Pericardium (tissue), 1 donor: ENCODE results near the genes ST7L, MOV10 and LRIG2.

DNA sequence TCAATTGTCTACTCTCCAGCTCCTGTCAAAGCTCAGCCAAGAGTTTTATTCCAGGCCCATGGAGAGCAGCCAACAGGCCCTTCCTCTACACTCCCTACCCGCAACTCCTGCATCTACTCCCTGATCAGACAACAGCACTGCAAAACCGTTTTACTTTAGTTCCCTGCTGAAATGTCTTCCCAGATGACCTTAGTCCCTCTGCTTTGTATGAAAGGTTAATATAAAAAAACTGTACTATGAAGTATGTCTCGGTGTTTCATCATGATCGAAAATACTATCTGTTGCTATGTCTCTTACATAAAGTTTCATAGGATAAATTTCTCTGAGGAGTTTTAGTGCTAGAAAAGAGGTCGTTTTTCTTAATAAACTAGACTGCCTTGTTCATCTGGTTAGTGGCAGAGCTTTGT is 6.7 kb upstream of the ADORA3 start:
- RRBS, result no CpG with 5 or more reads among the region's 5 CpGs

GRCh38 chr1:111603823-111604436 is 15.7 kb upstream of the RAP1A start:
- RRBS, result no CpG with 5 or more reads among the region's 4 CpGs

- RRBS, result no CpG with 5 or more reads among the region's 8 CpGs
These were observed 1.3 kb downstream of the RAP1A start for GRCh38 chr1:111620671-111621422.

- RRBS, result no CpG with 5 or more reads among the region's 4 CpGs
These were observed 8.5 kb downstream of the RAP1A start for GRCh38 chr1:111627914-111628638.

- RRBS, result 1% methylated on average over 4 of the region's 7 CpGs
These were observed 1.9 kb upstream of the KCND3 start for GRCh38 chr1:111991351-111991742.

DNA sequence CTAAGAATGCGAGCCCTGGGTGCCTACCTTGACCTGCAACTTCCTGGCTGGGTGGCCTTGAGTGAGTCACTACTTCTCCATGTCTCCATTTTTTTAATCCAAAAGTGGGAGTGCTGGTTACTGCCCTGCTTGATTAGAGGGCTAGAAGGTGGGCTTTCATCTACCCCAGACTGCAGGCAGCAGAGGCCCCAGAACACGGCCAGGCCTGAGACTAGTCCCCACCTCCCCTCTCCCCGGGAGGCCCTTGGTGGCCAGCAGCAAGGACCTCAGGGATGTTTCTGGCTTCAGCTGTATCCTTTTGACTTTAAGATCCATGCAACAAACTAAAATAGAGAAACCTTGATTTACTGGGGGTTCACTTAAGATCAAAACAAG is 67.4 kb upstream of the KCND3 start:
- RRBS, result no CpG with 5 or more reads among the region's 3 CpGs

DNA sequence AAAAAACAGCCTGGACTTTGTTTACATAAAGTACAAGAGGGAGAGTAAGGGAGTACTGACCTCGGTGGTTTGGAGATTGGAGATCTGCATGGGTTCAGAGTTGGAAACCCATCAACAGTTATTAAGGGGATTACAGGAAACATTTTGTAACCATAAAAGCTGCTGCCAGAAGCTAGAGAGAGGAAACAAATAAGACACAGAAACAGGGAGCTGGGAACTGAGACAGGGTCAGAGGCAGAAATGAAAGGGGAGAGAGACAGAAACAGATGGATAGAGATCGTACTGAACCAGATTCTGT is 131.4 kb upstream of the CTTNBP2NL start:
- RRBS, result no CpG with 5 or more reads among the region's 2 CpGs

- RRBS, result no CpG with 5 or more reads among the region's 4 CpGs
These were observed 7.7 kb upstream of the CTTNBP2NL start for GRCh38 chr1:112388290-112388651.

- RRBS, result 3% methylated on average over 5 of the region's 55 CpGs
These were observed at the start of gene ST7L for GRCh38 chr1:112618577-112619574. TSS of gene ST7L (minus strand) at chr1:112619141.

- RRBS, result no CpG with 5 or more reads among the region's 1 CpG
These were observed 5.7 kb upstream of the MOV10 start for GRCh38 chr1:112668744-112669212.

- RRBS, result no CpG with 5 or more reads among the region's 27 CpGs
These were observed at the start of gene MOV10 for GRCh38 chr1:112674078-112674767. TSS of gene MOV10 (plus strand) at chr1:112674659.

DNA sequence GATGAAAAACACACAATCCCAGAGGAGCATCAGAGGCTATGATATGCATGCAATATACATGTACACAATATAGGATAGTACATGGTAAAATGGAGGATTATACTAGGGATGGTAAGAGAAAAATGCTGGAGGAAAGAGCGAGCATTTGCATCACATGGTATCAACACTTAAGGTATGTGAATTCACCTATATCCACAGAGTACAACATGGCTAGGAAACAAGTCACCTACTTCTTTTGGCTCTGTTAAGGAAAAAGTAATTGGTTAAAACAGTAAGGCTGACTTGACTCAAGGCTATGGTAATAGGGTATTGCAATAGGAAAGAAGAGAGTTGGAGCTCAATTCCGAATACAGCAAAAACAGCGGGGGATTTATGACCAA is 1.7 kb downstream of the MOV10 start:
- RRBS, result no CpG with 5 or more reads among the region's 3 CpGs

DNA sequence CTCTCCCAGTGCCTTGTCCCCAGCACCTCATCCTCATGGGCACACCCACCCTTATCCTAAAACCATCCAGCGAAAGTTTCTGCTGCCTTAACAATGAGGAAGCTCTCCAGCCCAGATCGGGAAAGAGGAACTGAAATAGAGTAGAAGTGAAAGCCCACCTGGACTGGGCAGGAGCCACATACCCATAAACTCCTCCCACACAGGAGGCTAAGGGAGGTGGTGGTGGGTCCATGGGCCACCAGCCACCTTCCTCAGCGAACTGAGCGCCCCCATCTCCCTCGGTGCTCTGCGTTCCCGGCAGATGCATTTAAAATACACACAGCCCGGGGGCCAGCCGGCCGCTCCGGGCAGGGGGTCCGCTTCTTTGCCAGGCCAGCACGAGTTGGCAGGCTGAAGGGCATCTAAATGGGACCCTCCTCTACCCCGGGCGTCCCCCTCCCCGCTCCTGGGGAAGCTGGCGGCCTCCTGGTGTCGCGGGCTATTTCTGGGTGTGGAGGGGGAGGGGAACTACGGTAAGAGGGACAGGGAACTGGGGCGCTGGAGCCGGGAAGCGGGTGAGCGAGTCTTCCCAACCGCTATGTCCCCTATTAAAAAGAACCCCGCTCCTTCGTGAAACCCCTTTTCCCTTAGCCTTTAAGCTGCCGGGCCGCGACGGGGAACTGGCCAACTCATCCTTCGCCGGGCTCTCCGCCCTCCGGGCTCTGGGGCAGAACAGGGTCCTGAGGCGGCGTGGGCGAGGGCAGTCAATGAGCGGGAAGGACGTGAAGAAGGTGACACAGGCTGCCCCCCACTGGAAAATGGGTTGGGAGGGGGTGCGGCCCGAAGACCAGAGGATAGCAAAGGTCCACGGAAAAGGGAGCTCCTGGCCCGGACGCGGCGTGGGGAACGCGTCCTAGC is 875 bp downstream of the PPM1J start:
- RRBS, result 4% methylated on average over 15 of the region's 49 CpGs

DNA sequence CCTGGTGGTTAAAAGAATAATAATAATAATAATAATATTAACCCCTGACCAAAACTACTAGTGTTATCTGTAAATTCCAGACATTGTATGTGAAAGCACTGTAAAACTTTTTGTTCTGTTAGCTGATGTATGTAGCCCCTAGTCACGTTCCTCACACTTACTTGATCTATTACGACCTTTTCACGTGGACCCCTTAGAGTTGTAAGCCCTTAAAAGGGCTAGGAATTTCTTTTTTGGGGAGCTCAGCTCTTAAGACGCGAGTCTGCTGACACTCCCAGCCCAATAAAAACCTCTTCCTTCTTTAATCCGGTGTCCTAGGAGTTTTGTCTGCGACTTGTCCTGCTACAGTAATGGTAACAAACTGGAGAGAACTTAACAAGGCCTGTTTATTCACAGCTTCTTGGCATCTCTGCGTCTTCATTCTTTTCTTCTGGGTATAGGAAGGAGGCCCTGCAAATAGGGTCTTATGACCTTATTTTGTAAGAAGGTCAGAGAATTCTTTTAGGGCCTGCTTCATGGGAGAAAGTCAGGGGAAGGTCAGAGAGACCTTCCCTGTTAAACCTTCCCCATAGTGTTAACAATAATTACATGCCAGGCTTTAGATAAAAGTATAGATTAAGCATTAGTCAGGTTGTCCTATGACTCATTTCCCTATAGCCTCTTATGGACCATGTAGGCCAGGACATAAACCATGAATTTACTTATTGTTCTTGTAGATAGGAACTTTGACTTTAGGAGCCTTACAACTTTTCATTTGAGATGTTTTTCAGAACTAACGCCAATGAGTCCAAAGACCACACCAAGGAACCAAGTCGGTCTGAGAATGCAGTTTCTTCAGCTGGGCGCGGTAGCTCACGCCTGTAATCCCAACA is 86.9 kb downstream of the SLC16A1 start:
- RRBS, result no CpG with 5 or more reads among the region's 13 CpGs

- RRBS, result no CpG with 5 or more reads among the region's 4 CpGs
These were observed 8.4 kb upstream of the SLC16A1 start for GRCh38 chr1:112964419-112964834.

- RRBS, result no CpG with 5 or more reads among the region's 8 CpGs
These were observed 448 bp upstream of the LRIG2 start for GRCh38 chr1:113072563-113072936.

GRCh38 chr1:113072937-113073801 is at the start of gene LRIG2:
TSS of gene LRIG2 (plus strand) at chr1:113073198.
- RRBS, result 2% methylated on average over 6 of the region's 61 CpGs

- RRBS, result no CpG with 5 or more reads among the region's 7 CpGs
These were observed 174.2 kb downstream of the PHTF1 start for GRCh38 chr1:113585020-113585607.

GRCh38 chr1:113760485-113760850 is 1.2 kb upstream of the PHTF1 start:
- RRBS, result no CpG with 5 or more reads among the region's 13 CpGs

GRCh38 chr1:113870460-113871246 is 16.7 kb downstream of the BCL2L15 start:
- RRBS, result no CpG with 5 or more reads among the region's 3 CpGs